Measurements from ENCODE around the genes KCND2 and NDUFA5.

- PRO-cap = unidirectional peak, plus-strand start at chr7:116920758
- RRBS = no CpG with 5 or more reads among the region's 4 CpGs
Observed at GRCh38 chr7:116920427-116921235, 32.7 kb upstream of the ST7 start.

DNA sequence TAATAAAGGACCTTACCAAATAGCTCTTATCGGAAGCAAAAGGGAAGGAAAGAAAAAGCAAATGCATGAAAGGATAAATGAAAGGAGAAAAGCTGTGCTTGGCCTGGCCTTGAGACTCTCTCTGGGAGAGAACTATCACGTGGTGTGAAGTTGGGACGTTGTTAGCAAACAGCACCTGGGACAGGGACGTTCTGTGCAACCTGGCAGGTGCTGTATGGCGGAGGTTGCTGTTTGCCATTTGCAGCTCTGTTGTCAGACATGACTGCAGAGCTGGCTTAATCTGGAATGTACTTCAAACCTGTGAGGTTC is 800.6 kb upstream of the KCND2 start:
- PRO-cap = no peak
- RRBS = no CpG with 5 or more reads among the region's 5 CpGs

DNA sequence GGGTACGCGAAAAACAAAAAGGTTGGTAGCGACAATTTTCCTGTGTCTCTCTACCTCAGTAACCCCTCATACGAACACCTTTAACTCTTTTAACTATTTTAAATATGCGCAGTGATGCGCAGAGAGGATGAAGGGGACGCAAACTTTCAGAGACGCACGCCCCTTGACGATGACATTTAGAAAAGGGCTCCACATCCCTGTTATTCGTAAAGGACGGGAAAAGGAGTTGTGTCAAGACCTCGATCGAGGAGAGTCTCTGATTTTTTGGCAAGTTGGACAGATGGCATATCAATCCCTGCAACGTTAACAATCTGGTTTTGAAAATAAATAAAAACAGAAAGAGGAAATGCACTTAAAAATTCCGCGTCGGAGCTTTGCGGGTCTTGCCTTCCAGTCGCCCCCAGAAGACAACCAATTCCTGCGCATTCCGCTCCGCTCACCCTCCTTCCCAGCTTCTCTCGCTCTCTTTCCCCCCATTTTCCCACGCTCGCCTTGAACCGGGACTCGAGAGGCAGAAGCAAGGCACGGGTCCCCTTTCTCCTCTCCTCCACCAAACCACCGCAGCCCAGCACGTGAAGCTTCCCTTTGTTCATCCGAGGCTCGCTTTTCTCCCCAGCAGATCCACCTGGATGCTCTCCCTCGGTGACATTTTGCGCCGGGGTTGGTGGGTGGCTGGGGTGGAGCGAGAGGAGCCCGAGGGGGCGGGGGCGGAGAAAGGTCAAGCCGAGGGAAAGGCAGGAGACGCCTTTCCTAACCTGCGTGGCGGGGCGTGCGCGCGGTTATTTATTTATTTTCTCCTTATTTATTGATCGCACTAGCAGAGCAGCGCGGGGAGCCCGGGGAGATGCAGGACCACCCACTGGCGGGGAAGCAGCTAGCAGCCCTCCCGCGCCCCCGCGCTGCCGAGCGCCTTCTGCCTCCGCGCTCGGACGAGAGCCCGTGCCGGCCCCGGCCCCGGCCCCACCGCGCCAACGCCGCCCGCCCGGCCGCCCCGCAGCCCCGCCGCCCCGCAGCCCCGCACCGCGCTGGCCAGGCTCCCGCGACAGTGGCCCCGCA is at the start of gene KCND2:
Gene KCND2 (plus strand): TSS at position 751 of the 1,056 bp plus-strand sequence.
- PRO-cap = no peak
- RRBS = no CpG with 5 or more reads among the region's 84 CpGs

DNA sequence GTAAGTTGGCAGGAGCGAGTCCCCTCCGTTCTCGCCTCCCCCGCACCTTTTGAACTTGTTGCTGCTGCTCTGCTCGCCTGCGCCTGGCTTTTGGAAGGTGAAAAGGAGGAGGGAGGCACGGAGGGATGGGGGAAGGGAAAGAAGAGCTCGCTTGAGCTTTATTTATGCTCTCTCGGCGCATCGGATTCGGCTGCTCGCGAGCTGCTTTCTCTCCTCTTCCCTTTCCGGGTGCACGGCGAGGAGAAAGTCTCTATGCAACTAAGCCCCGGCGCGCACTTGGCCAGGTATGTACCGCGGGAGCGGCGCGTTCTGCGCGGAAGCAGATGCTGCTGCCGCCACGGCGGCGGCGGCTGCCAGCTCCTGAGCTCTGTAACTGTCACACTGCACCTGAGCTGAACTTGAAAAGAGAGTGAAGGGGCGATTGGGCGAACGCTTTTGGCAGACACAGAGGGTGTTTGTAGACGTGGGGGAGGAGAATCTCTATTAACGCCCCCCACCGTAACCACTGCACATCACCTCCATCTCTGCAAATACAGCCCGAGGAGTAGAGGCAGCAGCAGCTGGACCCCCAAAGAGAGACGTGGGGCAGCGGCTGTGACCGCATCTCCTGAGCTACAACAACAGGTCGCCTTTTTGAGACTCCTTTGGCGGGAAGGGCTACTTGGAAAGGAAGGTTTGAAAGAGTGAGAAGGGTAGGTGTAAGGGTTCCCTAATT is 663 bp downstream of the KCND2 start:
- PRO-cap = no peak
- RRBS = no CpG with 5 or more reads among the region's 44 CpGs

- PRO-cap = no peak
- RRBS = no CpG with 5 or more reads among the region's 4 CpGs
Observed at GRCh38 chr7:121076275-121077614, 88.2 kb downstream of the CPED1 start.

DNA sequence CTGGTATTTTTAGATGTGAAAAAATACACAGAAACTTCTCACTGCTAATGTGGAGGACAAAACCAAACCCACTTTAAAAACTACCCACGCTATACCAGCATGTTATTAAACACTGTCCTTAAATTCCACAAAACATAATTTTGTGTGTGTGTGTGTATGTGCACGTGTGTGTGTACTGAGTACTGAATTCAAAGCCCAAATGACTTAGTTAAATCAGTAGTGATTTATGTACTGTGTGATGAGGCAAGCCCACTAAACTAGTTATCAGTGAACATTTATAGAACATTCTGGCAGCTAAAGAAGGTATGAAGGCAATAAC is 115.0 kb downstream of the CPED1 start:
- PRO-cap = no peak
- RRBS = no CpG with 5 or more reads among the region's 2 CpGs

DNA sequence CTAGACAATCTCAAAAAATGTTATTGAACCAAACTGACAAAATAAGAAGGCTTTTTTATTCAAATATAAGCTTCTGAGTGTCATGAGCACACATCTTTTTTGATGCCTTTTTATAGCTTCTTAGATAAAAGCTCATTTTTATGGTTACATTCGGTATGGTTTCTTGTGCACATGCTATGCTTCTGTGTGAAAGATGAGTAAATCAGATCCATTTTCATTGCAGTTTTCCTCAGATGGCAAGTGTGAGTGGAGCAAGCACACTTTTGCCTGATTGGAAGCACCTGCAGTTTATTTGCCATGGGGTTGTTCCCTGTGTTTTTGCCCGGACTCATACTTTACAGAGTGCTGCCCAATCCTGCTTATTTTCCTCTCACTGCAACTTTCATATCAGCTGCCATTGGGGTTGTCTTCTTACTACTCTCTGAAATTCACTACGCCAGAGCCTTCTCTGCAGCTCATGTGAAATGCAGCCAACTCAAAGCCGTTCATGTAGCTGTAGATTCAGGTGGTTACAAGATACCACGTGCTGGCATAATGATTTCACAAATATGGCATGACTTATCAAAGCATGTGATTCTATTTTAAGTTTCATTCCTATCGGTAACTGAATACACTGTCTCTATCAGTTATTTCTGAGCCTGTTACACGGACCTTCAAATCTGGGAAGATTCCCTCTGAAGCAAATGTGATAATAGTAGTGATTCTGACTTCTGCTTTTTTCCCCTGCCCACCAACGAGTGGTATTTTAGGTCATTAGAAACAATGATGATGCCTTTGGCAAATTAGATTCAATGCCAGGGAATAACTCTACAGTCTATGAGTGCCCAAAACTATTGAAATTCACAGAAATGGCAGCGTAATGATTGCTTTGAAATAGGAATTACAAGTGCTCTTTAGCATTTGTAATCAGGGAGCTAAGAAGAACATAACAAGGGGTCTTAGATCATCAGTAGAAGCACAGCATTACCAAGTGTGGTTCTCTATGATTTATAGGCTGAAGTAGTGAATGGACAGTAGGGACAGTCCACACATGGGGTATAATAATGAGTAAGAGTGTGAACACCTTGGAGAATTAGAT is 130.2 kb upstream of the WNT16 start:
- PRO-cap = no peak
- RRBS = no CpG with 5 or more reads among the region's 9 CpGs

- PRO-cap = no peak
- RRBS = no CpG with 5 or more reads among the region's 8 CpGs
Observed at GRCh38 chr7:121313597-121314290, 15.1 kb upstream of the WNT16 start.

DNA sequence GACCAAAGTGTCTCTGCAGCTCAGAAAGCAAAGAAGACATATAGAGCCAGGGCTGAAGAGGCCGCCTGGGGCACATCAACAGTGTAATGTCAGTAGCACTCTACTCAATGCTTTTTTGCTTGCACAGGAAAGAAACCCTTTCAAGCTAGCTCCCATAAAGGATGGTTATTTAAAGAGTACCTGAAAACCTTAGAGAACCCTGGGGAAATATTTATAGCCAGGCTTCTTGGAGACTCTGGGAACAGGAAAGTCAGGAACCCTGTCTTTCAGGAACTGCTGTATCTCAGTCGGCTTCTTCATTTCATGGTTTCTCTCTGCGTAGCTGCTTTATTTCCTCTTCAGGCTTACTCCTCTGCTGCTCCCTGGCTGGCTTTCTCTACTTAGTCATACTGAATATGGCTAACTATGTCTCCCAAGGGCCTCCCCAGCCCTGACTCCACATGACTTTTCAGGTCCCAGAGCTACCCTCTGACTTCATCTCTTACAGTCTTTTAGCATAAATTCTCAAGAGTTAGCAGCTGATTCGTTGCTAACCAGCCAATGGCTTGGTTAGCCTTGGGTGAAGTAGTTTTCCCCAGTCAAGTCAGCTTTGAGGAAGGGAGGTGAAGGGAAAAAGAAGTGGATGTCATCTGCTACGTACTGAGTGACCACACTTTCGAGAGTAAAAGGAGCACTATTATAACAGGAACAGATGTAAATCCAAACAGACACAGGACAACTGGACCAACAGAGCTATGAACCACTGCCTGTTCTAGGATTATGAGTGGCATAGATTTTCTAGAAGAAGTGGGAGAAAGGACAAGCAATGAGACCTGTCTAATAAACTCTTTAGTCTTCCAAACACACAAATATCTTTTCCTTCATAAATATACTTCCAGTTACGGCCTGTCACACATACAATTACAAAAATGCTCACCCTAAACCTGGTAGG is 124.1 kb upstream of the FAM3C start:
- PRO-cap = no peak
- RRBS = no CpG with 5 or more reads among the region's 7 CpGs

GRCh38 chr7:121620796-121621345 is 224.8 kb upstream of the FAM3C start:
- PRO-cap = no peak
- RRBS = no CpG with 5 or more reads among the region's 10 CpGs

GRCh38 chr7:122311181-122311718 is 6.7 kb upstream of the FEZF1 start:
- PRO-cap = no peak
- RRBS = no CpG with 5 or more reads among the region's 8 CpGs

DNA sequence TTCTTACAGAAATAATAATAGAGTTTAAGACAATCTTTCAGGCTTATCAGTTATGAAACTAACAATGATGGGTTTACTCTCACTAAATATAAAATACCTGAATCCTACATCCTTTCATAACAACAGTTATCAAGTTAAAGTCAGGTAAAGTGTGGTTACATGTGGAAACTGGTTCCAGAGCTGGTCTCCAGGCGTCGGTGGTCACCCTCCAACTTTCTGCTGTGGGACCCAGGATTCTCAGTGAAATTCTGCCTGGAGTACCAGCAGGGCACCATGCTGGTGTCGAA is 26.9 kb downstream of the RNF133 start:
- PRO-cap = no peak
- RRBS = no CpG with 5 or more reads among the region's 3 CpGs

DNA sequence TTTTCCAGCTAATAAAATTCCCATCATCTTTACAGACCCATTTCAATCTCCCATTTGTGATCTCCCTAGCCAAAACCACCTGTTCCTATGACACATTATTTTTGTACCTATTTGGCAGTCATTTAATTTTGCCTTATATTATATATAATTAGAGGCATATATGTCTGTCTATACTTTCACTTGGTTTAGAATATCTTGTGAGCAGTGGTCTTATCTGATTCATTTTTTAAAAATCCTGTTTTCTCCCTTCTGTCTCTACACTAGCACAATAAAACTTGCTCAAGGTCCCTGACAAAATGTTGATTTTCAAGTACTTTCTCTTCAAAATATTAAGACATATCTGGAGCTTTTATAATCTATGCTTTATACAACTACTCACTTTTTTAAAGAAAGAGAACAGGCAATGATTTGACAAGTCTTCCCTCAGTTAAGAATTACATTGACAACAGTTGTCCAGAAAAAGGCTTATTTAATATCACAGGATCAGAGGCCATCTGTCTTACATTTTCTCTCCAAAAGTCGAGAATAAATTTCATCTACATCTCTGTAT is 8.0 kb upstream of the RNF148 start:
- PRO-cap = no peak
- RRBS = no CpG with 5 or more reads among the region's 1 CpG

- PRO-cap = no peak
- RRBS = no CpG with 5 or more reads among the region's 7 CpGs
Observed at GRCh38 chr7:122802294-122802996, 83.8 kb downstream of the CADPS2 start.

DNA sequence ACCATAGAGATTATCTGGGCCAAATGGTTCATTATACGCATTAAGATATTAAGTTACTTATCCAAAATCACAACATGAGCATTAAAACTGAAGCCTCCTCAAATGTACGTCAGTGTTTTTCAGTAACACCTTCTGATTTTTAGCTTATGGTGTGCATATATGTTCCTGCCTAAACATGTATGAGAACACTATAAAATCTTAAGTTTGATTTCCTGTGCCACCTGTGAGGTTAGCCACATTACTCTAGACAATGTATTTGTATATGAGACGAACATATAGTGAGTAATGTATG is 103.1 kb downstream of the IQUB start:
- PRO-cap = no peak
- RRBS = no CpG with 5 or more reads among the region's 3 CpGs

GRCh38 chr7:123557650-123558594 is at the start of gene NDUFA5:
TSS of gene NDUFA5 (minus strand) at chr7:123557818.
- PRO-cap = bidirectional peak, plus-strand start at chr7:123558000, minus-strand start at chr7:123557804
- RRBS = no CpG with 5 or more reads among the region's 34 CpGs

- PRO-cap = no peak
- RRBS = no CpG with 5 or more reads among the region's 4 CpGs
Observed at GRCh38 chr7:123609135-123609830, 7.7 kb downstream of the ASB15 start.

DNA sequence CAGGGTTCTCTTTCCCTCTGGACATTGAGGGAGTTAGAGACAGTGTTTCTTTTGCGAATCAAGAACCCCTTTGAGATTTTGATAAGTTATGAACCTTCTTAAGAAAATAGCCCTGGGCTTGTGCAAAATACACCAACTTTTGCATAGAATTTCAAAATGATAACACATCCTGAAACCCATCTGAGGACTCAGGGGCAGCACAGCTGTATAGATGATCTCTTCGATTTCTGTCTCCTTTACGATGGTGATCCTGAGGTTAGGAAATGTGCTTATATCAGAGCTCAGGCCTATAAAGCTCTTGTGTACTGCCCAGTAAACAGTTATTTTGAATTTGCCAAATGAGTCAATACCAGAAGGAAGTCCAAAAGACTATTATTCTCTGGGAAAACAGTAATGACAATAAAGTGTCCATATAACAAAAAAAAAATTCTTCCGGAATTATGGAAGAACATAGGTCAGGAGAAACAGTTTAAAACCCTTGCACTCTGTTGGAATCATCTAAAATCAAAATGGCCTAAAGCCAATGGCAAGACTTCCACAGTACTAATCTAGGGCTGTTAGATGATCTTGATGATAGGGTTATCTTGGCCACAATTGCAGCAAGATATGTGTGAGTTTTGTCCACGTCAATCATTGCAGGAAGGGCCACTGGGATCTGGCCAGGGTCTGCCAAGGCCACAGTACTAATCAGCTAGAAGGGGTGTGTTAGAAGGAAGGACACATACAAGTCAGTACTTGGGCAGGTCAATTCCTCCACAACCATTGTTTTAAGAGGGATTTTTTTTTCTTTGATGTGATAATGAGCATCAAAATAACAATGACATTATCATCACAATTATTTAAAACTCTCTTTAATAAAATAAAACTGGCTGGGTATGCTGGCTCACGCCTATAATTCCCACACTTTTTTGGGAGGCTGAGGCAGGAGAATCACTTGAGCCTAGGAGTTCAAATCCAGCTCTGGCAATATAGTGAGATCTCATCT is 1.4 kb downstream of the LMOD2 start:
- PRO-cap = no peak
- RRBS = no CpG with 5 or more reads among the region's 6 CpGs

DNA sequence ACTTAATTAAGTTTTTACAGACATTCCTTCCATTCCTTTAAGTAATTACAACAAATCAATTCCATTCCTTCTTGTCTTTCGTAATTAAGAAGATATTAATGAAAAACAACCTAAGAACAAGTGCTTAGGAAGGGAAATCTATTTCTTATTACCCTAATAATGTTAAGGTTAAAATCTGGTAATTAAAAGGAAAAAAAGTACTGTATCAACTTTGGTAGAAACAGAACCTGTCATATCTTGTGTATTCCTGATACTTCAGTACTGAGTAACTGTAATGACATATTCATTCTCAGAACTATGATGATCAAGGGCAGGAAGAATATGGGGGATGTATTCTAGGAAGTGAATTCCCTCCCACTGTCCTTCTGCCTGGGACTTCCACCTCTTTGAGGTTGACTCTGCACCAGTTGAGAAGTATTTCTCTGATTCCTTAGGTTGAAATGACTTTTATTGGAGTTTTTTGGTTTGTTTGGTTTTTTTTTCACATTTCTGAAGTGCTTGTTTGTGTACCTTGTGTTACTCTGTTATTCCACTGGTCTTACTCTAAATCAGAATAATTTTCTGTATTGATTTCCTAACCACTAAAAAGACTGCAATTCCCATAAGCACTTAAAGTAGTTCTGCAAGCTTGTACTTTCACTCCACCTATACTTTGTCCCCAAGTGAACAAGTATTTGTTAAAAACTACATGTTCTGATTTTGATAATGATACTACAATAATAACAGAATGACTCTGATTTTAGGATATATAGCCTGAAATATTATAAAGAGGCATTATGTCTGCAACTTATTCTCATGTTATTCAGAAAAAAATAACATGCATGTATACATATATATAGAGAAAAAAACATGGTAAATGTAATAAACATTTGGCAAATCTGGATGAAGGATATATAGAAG is 36.9 kb downstream of the WASL start:
- PRO-cap = no peak
- RRBS = no CpG with 5 or more reads among the region's 1 CpG

DNA sequence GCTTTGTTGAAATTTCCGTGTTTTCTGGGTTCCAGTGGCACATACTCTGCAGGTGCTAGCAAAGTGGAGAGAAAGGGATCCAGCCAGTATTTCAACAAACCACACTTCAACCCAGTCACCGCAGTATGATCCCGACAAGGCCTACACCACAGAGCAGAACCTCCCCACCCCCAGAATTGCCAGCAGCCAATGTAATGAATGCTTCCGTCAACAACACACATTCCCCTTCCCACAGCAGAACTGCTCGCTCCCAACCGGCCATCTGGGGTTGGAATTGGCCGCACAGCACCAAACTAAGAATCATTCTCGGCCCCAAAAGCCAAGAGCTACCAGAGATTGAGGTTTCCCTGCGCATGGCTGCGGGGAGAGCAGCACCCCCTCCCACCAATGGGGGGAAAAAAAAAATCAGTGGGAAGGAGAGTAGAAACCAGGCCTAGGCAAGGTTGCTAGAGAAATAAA is 1.2 kb downstream of the WASL start:
- PRO-cap = bidirectional peak, plus-strand start at position 220 of the sequence, minus-strand start at position 127 of the sequence
- RRBS = no CpG with 5 or more reads among the region's 10 CpGs

All from MCF 10A (cell line).